HT1080 (cell line): ENCODE results near the genes PLLP, CX3CL1, DOK4 and ADGRG5.

DNA sequence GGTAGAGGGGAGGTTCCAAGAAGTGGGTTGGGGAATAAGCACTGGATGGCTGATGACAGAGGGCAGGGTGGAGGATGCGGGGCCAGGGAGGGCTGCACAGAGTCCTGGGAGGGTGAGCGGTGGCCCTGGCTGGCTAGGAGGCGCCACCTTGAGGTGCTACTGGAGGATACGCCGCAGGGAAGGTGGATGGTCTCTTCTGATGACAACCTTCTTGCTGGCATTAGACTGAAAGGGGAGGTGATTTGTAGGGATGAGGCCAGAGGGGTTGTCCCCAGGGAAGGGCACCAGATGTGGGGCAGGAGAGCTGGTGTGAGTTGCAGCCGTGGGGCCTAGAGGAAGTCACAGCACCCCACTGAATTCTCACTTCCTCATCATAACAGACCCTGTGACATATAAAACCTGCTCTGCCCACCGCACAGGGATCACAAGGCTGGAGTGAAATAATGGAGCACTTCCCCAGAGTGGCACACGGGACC is 10.4 kb upstream of the CETP start:
RAMPAGE:
- cytosol, long total RNA: no peak
- long total RNA: no peak
- nucleus, long total RNA: no peak

DNA sequence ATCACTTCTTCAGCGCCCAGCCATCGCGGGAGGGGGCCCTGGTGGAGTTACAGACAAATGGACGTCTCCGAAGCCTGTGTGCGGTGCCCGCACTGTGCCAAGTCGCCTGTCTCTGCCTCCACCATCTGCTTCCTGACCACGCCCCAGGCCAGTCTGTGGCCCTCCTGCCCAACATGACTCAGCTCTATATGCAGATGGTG is 36.6 kb downstream of the NLRC5 start:
RAMPAGE:
- cytosol, long total RNA: no peak
- long total RNA: no peak
- nucleus, long total RNA: no peak

DNA sequence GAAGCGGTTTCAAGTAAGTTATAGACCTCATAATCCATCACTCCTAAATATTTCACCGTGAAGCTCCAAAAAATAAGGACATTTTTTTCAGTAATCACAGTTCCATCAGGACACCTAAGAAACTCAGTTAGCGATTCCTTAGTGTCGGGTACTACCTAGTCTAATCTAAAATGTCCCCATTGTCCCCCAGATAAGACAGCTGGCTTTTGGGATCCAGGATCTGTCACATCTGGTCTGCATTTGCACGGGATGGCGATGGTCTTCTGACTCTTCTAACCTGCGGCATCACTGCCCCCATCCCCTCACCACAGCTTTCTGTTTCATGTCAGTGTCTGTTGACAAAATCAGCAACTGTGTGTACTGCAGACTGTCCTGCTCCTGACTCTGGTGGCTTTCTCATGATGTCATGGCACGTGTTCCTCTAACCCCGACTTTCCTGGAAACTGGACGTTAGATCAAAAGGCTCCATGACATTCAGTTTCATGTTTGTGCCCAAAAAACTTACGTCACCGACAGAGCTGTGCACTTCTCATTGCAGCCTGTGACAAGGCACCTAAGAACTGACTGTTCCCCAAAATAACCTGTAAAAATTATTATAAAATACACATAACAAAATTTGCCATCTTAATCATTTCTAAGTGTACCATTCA is 30.1 kb upstream of the CPNE2 start:
RAMPAGE:
- cytosol, long total RNA: no peak
- long total RNA: no peak
- nucleus, long total RNA: no peak

DNA sequence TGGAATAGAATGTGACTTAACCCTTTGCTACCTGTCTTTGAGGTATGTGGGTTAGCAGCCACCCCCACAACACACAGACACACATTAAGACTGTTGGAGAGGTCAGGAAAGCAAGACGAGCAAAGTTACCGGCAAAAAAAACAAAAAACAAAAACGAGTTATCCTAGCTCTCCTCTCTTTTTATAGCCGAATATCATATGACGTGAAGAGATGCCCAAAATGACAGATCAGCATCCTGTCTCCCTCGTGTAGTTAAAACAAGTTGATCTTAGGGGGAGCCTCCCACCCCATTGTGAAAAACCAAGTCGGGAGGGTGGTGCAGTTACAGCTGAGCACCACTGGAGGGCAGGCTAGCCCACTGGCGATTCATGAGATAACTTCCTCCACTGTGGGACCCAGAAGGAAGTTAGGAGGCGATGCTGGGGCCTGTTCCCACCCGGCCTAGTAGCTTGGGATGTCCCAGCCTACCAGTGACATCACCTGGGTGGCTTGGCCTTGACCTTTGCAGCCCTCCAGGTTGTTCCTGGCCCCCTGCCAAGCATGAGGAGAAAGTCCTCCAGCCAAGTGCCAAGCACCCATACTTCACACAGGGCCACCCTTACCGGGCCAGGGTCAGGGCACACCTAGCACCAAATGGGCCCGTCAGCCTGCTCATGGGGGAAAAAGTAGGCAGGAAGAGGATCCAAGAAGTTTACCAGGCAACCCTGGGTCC is 8.1 kb upstream of the CPNE2 start:
RAMPAGE:
- cytosol, long total RNA: no peak
- long total RNA: no peak
- nucleus, long total RNA: no peak

DNA sequence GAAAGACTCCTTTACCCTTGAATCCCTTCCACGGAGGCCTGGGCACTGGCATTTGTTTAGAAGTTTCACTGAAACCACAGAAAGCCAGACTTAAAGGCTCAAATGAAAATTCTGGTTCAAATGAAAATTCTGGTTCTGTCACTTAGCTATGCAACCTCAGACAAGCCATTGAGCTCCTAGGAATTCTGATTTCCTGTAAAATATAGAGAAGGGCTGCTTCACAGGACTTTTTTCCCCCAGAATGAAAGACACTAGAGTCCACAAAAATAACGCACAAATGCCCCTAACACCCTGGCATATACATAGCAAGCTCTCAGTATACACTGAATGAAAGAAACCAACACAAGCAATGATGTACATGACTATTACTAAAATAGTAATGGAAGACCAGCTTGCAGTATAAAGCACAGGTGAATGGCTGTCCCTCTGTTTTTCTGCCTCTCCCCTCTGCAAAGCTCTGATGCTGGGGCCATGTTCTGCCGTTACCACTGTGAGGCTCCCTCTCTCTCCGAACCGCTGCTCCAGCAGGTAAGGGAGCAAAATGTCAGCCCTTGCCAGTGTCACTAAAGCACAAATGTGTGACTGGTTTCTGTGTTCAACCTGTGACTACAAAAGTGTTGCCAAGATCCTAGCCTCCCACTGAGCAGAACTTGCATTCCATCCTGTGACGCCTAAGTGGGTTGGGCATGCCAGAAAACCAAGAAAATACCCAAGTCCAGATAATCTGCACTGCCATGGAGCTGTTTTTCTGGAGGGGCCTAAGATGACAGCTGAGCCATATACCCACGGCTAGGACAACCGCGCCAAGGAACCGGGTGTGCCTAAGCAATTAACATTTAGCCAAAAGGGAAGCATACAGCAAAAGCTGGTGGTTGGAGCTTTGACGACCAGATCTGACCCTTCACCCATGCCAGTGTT is 35.3 kb downstream of the PSME3IP1 start:
RAMPAGE:
- cytosol, long total RNA: no peak
- long total RNA: no peak
- nucleus, long total RNA: no peak

GRCh38 chr16:57166913-57167436 is 18.9 kb downstream of the PSME3IP1 start:
RAMPAGE:
- cytosol, long total RNA: no peak
- long total RNA: no peak
- nucleus, long total RNA: no peak

DNA sequence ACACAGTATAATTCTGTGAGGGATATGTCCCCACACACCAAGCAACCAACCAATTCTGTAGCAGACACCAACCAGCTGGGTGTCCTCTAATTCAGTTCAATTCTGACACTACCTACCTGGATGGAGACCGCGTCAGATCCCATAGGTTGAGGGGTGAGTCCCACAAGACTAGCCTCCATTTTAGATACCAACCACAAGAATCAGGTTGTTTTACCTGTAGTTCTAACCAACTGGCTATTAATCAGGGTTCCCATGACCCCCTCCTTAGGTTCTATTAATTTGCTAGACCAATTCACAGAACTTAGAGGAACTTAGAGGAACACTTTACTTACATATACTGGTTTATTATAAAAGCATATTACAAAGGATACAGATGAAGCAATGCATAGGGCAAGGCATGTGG is 4.4 kb downstream of the PSME3IP1 start:
RAMPAGE:
- cytosol, long total RNA: no peak
- long total RNA: no peak
- nucleus, long total RNA: no peak

GRCh38 chr16:57284120-57285374 is at the start of gene PLLP:
TSS of gene PLLP (minus strand) at chr16:57284672.
RAMPAGE:
- cytosol, long total RNA: no peak
- long total RNA: no peak
- nucleus, long total RNA: no peak

DNA sequence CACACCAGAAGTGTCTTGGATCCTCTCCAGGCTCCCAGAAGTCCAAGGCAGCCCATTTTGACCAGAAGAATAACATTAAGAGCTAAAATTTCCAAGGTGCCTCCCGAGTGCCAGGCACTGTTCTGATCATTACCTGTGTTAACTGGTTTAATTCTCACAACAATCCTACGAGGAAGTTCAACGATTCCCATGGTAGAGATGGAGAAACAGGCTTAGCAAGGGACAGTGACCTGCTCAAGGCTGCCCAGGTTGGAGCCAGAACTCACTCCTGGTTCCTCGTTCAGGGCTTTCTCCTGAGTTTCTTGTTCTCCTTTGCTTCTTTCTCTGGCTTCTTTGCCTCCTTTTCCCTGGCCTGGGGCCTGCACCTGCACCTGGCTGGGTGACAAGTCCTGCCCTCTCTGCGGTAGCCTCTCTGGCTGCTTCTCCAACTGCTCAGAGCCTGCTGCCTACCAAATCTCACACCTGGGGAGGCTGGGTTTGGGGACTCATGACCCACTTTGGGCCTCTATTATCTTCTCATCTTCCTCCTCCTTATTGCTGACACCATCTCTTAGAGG is 2.8 kb downstream of the CCL22 start:
RAMPAGE:
- cytosol, long total RNA: no peak
- long total RNA: no peak
- nucleus, long total RNA: no peak

DNA sequence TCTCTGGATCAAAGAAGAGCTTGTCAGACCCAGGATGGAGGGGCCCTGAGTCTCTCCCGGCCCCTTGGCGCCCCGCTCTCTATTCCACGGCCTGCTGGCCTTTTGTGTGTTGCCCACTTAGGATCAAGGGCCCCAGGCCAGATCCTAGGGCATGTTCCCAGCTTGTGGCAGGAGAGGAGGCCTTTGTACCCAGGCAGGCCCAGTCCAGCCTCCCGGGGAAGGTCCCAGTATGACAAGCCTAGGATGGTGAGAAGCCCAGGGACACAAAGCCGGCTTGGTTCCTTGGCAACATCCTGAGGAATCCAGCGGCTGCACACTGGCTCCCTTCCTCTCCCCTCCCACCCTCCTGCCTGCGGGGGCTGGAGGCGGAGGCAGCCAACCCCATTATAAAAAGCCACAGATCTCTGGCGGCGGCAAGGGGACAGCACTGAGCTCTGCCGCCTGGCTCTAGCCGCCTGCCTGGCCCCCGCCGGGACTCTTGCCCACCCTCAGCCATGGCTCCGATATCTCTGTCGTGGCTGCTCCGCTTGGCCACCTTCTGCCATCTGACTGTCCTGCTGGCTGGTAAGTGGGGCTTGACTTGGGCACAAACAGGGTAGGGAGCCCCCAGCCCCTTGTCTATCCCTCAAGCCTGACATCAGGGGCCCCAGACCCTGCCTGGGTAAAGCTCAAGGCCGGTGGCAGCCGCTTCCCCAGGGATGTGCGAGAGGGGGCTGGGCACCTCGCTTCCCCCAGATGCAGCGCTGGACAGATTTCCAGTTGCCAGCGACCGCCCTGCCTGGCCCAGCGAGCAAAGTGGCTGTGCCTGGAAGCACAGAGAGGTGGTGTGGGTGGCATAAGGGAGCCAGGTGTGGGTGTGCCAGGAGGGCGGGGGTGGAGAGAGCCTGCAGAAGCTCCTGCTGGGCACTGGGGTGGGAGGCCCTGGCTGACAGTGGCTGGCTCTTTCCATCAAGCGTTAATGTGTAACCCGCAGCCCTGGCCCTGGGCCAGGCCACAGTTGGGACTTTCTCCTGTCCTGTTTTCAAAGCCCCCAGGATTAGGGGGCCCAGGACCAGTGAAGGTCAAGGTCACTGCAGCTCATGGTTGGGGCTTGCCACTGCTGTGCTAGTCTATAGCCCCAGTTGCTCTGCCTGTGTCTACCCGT is at the start of gene CX3CL1:
Gene CX3CL1, plus strand, starts transcription at position 416 of the 1,144 bp plus-strand sequence.
RAMPAGE:
- cytosol, long total RNA: no peak
- long total RNA: no peak
- nucleus, long total RNA: no peak

DNA sequence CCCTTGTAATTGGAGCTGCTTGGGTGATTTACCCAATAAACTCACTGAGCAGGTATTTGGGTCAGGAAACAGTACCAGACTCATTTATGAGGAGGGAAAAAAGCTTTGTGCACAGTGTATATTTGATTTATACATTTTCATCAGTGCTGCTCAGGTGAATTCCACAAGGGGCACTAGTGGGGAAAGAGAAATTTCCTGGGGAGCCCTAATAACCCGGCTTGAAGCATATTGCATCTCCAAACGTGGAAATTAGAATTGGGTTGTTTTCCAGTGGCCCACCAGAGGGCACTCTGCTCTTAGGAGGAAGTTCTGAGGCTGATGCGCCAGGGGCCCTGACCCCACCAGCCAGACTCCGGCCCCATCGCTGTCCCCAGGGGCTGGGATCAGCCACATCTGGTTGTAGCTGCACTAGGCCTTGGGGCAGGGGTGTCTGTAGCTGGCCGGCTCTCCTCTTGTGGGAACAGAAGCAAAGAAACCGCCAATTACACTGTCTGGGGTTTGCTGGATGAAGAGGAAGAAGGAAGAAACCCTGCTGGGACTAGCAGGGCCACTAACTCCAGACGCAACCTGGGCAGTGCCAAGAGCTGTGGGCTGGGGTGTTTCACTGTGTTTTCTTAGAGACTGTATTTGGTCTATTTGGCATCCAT is 14.3 kb downstream of the CCL17 start:
RAMPAGE:
- cytosol, long total RNA: no peak
- long total RNA: no peak
- nucleus, long total RNA: no peak

GRCh38 chr16:57433786-57434573 is 13.2 kb downstream of the CIAPIN1 start:
RAMPAGE:
- cytosol, long total RNA: no peak
- long total RNA: no peak
- nucleus, long total RNA: no peak

GRCh38 chr16:57447615-57448156 is 407 bp downstream of the COQ9 start:
RAMPAGE:
- cytosol, long total RNA: no peak
- long total RNA: no peak
- nucleus, long total RNA: no peak

RAMPAGE:
- cytosol, long total RNA: no peak
- long total RNA: no peak
- nucleus, long total RNA: no peak
Observed at GRCh38 chr16:57458054-57458427, 4.4 kb upstream of the POLR2C start.

GRCh38 chr16:57471680-57472702 is 9.5 kb downstream of the POLR2C start:
RAMPAGE:
- cytosol, long total RNA: no peak
- long total RNA: no peak
- nucleus, long total RNA: no peak

DNA sequence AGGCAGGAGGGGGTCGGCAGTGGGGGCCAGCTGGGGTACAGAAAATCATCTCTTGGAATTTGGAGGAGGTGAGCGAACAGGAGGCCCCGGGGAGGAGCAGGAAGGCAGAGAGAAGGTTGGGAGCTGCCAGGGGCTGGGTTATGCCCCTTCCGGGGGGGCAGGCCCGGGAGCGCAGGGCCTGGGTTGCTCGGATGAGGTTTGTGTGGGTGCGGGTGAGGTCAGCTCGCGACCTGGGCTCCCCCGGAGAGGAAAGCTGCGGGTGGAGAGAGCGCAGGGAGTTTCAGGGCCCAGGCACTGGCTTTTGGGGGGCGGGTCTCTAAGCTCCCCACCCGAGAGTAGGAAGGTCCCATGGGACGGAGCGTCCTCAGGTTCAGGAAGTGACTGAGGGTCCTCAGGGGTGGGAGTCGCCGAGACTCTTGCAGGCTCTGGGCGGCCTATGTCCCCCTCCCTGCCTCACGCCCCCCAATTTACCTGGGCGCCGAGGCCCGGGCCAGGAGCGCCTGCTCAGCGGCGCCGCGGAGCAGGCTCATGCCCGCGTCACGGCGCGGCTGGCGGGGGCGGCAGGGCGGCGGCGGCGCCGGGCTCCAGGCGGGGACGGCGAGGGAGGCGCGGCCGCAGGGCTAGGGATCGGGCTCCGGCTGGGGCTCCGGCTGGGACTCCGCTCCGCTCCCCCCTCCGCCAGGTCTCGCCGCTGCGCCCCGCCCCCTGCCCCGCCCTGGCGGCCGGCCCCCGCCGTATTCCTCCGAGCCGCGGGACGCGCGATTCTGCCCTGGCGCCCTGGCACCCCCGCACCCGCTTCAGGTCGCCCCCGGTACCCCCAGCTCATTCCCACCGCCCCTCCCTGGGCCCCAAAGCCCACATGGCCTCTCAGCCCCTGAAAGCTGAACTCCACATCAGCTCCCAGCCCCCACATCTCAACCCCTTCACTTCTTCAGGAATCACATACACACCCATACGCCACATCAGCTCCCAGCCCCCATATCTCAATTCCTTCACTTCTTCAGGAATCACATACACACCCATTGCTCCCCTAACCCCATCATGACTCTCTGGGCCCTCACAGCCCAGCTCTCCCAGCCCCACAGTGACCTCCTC is at the start of gene DOK4:
Gene DOK4, minus strand, starts transcription at position 660 of the 1,095 bp plus-strand sequence.
RAMPAGE:
- cytosol, long total RNA: no peak
- long total RNA: no peak
- nucleus, long total RNA: no peak

DNA sequence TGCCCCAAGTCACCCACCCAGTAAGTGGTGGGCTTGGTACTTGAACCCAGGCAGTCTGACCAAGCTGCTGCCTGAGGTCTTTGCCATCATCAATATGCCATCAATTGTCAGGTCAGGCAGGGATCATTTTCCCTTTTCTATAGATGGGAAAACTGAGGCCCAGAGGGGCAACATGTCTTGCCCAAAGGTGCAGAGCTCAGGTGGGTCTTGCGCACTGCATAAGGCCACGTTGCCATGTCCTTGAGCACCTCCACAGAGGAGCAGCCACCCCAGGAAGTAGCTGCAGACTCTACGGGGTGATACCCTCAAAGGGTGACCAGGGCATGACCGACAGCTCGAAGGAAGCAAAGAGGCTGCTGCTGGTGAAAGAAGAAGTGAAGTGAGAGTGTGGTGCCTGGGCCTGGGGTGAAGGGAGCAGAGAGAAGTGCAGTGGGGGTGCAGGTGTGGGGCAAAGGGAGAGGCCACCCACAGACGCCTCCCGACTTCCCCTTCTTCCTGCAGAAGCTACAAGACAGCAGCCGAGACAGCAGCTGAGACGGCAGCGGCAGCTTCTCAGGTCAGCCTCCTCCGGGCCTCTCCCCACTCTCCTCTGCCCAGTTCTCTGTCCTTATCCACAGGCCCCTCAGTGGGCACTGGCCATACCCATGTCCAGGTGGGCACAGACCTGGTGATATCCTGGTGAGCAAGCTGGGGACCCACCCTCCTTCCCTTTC is at the start of gene ADGRG5:
Gene ADGRG5, plus strand, starts transcription at position 498 of the 713 bp plus-strand sequence.
RAMPAGE:
- cytosol, long total RNA: no peak
- long total RNA: no peak
- nucleus, long total RNA: no peak

DNA sequence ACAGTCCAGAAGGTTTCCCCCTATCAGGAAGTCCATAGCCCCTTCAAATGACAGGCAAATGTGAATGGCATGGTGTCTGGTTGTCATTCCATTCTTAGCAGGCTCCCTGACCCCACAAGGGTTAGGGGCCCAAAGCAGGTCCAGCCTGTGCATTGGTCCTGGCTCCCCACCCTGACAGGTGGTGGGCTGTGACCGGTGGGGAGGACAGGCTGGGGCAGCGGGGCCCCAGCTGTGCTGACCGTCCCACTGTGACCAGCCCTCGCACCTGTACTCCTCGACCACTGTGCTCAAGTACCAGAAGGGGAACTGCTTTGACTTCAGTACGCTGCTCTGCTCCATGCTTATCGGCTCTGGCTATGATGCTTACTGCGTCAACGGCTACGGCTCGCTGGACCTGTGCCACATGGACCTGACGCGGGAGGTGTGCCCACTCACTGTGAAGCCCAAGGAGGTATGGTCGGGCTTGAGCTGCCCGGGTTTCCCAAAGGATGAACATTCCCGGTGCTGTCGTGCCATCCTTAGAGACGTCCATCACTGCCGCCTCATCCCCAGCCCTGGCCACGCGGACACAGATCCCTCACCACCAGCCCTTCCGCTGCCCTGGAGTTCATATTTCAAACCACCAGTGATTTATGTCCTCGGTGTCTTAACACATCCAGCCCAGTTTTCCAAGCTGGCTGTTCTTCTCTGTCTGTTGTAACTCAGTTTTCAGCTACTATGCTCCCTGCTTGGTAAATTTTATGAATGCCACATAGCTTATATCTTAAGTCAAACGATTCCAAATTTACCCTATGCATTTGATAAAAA is 7.3 kb downstream of the DRC7 start:
RAMPAGE:
- cytosol, long total RNA: no peak
- long total RNA: no peak
- nucleus, long total RNA: no peak

DNA sequence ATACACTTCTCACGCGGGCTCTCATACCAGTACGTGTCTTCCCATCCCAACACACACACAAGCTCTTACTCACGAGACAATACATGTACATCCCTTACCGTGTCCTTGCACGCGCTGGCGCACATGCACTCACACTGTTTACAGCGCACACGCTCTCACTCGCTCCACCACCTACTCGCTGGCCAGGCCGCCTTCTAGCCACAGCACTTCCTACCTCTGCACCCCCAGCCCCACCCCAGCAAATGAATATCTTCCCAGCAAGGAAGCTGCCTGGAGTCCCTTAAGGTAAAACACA is 544 bp upstream of the KIFC3 start:
RAMPAGE:
- cytosol, long total RNA: no peak
- long total RNA: no peak
- nucleus, long total RNA: no peak

DNA sequence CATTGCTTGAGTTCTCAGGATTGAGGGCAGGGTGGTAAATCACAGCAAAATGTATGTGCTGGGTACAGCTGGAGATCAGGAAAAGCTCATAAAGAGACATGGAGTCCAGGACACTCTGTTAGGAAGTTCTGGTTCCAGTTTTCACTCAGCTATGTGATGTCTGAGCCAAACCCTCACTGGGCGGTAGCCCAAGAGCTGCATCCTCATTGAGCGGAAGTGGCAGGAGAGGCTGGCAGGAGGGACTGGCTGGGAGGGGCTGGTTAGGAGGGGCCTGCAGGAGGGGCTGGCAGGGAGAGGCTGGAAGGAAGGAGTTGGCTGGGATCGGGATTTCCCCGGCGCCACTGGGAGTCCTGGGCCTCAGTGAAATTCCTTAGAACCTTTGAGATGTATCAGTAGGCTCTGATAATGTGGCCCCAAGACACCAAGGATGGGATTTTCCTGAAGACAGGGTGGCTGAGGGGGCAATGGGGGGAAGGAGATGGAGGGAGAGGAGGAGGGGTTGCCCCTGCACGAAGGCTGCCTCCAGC is 32.0 kb downstream of the CNGB1 start:
RAMPAGE:
- cytosol, long total RNA: no peak
- long total RNA: no peak
- nucleus, long total RNA: no peak